ENCODE results near the gene MACROD1.

- PRO-cap: no peak
- RAMPAGE, long total RNA, 2 experiments: no peak in any of the 2 experiments
These were observed 15.8 kb downstream of the NAA40 start for GRCh38 chr11:63954286-63955272.

DNA sequence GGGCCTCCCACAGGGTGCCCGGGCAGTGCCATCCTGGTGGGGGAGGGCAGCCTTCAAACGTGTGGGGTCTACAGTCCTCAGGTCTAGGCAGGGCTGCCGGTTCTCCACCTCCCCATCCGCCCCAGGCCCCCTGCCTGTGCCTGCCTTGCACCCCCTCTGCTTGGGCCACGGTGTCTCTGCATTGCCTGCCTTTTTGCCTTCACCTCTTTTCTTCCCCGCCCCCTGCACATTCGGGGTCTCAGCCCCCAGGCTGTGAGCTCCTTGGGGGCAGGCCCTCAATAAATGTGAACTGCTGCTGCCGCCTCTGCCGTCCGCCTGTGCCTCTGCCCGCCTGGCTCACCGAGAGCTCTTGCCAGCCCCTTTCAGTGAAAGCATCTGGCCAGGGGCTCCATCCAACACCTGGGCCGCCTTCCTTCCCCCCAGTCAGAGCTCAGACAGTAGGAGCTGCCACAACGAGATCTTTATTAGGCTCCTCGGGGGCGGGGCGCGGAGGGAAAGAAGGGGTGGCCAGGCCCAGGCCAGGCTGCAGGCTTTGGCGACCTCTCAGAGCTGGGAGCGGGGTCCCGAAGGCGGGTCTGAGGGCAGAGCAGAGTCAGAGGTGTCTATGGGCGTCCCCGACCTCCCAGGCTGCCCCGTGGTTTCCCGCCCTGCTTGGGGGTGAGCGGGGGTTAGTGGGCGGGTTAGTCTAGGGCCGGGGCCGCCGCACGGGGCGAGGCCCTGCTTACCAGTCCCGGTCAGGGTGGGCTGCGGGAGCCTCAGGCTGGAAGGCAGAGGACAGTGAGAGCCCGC, 12.1 kb downstream of the OTUB1 start:
- PRO-cap: no peak
- RAMPAGE, long total RNA, 2 experiments: no peak in any of the 2 experiments

GRCh38 chr11:64094423-64094743, 58.7 kb downstream of the FLRT1 start:
- PRO-cap: no peak
- RAMPAGE, long total RNA, 2 experiments: no peak in any of the 2 experiments

- PRO-cap: bidirectional peak, plus-strand start at chr11:64165708, minus-strand start at chr11:64165694; bidirectional peak, plus-strand start at chr11:64166238, minus-strand start at chr11:64165984
- RAMPAGE, long total RNA, 2 experiments: start-site peak on the minus strand in 1 of 2 experiments, at chr11:64165711-64165860 at its widest, 14 reads per replicate
These were observed at the start of gene MACROD1 for GRCh38 chr11:64165535-64166283. TSS of gene MACROD1 (minus strand) at chr11:64166113.

- PRO-cap: no peak
- RAMPAGE, long total RNA, 2 experiments: no peak in any of the 2 experiments
These were observed 1.7 kb downstream of the FERMT3 start for GRCh38 chr11:64208160-64208709.

GRCh38 chr11:64226429-64227083, 482 bp downstream of the NUDT22 start:
- PRO-cap: bidirectional peak, plus-strand start at chr11:64226936, minus-strand start at chr11:64226862
- RAMPAGE, long total RNA, 2 experiments: no peak in any of the 2 experiments

- PRO-cap: bidirectional peak, plus-strand start at chr11:64245533, minus-strand start at chr11:64245406; bidirectional peak, plus-strand start at chr11:64245845, minus-strand start at chr11:64245844; bidirectional peak, plus-strand start at chr11:64245956, minus-strand start at chr11:64245923
- RAMPAGE, long total RNA, 2 experiments: start-site peak on the plus strand in 1 of 2 experiments, at chr11:64245934-64245948 at its widest, 9 reads per replicate; start-site peak on the minus strand in 2 of 2 experiments, at chr11:64245206-64245458 at its widest, 7 to 225 reads per replicate
These were observed 1.4 kb downstream of the PPP1R14B start for GRCh38 chr11:64244985-64246019.

DNA sequence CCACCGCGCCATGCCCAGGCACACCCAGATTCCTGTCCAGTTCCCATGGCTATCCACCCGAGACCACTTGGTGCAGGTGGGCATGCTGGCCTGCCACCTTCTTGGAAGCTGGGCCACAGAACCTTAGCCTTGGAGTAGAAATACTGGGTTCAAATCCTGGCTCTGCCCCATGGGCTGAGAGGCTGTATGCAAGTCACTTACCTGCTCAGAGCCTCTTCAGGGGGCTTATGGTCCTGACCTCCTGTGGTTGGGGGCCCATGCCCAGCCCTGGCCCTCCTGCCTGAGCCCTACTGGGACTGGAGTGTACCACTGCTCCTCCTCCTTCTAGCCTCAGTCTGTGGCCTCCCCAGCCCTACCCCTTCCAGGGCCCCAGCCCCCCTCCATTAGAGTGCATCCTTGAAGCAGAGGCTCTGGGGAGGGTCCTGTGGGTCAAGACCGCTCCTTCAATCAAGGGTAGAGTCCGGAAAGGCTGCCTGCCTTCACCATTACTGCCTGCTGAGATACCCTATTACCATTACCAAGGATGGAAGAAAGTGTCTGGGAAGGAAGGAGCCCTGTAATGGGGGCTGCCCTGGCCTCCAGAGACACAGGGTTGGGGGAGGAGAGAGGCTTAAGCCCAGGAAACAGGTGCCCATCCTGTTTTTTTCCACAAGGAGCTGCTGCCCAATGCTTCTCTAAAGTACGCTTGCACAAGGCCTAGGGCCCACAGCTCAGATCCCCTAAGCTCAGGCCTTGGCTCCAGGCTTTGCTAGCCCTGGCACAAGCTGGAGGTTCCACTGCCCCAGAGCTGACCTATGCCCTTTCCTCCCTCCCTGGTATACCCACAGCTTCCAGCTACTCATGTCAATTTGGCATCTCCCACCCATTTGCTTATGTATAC, 1.9 kb upstream of the PLCB3 start:
- PRO-cap: no peak
- RAMPAGE, long total RNA, 2 experiments: no peak in any of the 2 experiments

DNA sequence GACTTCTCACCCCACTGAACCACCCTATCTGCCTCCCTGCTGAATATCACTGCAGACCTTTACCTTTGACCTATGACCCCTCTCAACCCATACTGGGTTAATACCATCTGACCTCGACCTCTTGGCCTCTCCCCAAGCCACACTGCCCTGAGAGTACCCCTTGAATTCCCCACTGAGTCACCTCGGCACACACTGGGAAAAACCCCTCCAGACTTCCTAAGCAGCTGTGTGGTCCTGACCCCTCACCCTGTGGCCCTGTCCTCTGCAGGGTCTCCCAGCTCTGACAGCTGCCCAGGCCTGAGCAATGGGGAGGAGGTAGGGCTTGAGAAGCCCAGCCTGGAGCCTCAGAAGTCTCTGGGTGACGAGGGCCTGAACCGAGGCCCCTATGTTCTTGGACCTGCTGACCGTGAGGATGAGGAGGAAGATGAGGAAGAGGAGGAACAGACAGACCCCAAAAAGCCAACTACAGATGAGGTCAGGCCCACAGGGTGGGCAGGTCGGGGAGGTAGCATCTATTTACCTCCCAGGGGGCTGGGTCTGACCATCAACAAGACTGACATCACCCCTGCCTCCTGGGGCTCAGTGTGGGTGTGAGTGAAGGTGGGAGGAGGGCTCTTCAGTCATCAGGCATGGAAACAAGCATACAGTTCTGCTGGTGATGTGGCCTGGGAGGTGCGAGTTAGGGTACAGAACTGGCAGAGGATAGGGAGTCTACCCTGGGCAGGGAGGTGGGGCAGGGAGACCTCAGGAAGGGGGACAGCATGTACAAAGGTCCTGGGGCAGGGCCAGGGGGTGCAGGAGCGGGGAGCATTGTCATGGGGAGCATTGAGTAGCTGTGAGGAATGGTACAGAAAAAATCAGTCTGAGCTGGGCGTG, 8.7 kb downstream of the PLCB3 start:
- PRO-cap: no peak
- RAMPAGE, long total RNA, 2 experiments: no peak in any of the 2 experiments

DNA sequence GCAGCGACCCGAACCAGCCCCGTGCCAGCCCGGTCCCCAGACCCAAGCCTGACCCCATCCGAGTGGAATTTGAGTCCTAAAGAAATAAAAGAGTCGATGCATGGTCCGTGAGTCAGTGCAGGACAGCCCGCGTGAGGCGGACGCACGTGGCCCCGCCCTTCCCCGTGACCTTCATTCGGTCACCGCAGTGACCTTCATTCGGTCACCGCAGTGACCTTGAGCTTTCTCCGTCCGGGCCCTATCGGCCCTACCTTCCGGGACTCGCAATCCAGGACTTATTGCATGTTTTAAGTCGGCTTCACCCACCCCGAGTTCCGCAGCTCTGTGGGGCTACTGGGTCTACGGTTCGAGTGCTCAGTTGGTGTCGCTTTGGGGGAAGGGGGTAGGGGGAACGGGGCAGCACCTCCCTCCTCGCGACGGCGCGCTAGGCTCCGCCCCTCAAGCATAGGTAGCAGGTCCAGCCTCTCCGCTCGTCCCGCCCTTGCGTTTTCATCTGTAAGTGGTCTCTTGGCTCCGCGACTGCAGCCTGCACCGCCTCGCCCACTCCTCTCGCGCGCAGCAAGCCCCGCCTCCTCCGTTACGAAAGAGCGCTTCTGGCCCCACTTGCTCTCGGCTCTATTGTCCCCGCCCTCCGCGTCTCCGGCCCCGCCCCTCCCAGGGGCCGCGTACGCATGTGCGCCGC, 516 bp upstream of the ESRRA start:
- PRO-cap: unidirectional peak, minus-strand start at position 371 of the sequence; unidirectional peak, minus-strand start at position 418 of the sequence; bidirectional peak, plus-strand start outside the sequence, minus-strand start at position 557 of the sequence
- RAMPAGE, long total RNA, 2 experiments: no peak in any of the 2 experiments

GRCh38 chr11:64321330-64322127, 3.6 kb downstream of the PRDX5 start:
- PRO-cap: unidirectional peak, minus-strand start at chr11:64321681
- RAMPAGE, long total RNA, 2 experiments: no peak in any of the 2 experiments

DNA sequence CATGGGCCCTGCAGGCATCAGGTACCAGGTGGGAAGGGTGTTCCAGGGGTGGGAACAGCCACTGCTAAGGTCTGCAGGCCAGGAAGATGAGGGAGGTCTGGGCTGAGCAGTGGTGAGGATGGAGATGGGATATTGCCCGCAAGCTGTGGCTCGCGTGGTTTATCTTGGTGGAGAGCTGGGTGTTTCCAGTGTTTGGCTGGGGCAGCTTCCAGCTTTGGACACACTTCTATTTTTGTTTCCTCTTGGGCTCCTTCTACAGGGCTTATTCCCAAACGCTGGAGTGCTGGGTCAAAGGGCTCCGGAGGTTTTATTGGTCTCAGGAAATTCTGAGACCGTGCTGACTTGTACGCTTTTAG, 10.7 kb upstream of the CCDC88B start:
- PRO-cap: no peak
- RAMPAGE, long total RNA, 2 experiments: no peak in any of the 2 experiments

DNA sequence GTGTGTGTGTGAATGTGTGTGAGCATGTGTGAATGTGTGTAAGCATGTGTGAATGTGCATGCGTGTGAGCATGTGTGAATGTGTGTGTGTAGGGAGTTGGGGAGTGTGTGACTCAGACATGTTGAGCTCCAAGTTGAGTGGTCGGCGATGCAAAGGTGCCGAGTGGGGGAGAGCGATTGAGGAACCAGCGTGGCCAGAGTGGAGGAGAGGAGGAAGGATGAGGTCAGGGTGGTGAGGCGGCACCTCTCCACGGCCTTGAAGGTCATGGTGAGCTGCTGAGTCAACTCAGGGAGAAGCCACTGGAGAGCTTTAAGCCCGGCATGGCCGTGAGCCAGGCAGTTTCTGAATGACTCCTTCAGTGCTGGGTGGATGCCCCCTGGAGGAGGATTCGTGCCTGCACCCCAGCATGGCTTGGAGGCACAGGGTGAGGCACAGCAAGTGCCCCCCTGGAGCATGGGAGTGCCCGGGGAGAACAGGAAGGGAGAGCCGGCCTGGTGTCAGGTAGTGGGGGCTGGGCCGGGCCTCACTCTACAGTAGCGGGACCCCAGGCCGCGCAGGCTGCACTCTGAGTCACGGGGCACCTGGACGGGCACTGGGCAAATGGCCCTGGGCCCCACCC, 8.3 kb upstream of the CCDC88B start:
- PRO-cap: no peak
- RAMPAGE, long total RNA, 2 experiments: no peak in any of the 2 experiments

DNA sequence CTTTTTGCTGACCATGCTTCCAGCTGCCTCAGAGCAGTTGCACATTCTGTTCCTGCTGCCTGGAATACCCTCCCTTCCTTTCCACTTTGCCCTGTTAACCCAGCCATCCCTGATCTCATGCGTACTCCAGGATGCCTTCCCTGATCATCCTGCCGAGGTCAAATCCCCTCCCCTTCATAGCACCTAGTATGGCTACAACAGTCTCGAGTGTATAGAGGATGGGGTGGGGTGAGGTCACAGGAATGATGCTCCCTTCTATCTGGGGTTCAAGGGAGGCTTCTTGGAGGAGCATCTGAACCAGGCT, 570 bp upstream of the CCDC88B start:
- PRO-cap: no peak
- RAMPAGE, long total RNA, 2 experiments: no peak in any of the 2 experiments

- PRO-cap: no peak
- RAMPAGE, long total RNA, 2 experiments: no peak in any of the 2 experiments
These were observed 4.6 kb downstream of the CCDC88B start for GRCh38 chr11:64344596-64345084.

DNA sequence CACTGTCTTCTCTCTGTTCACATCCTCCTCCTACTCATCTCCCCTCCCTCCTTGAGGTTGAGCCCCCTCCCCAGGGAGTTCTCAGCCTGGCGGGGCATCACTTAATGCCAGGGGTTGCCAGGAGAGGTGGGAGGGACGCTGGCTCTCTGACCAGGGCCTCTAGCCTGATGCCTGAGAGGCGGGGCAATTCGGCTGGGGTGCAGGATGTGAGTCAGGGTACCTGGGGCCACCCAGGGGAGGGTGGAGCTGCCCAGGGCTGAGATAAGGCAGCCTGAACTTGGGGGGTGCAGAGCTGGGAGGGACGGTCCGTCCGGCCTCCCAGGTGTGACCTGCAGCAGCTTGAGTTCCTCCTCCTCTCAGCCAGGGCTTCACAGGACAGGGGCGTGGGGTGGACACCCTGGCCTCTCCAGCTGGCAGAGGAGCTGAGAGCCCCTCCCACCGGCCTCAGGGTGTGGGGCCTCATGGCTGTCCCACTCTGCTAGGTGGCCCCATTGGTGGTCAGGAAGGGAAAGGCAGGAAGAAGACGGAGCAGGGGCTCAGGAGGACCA, 1.1 kb upstream of the RPS6KA4 start:
- PRO-cap: no peak
- RAMPAGE, long total RNA, 2 experiments: no peak in any of the 2 experiments

DNA sequence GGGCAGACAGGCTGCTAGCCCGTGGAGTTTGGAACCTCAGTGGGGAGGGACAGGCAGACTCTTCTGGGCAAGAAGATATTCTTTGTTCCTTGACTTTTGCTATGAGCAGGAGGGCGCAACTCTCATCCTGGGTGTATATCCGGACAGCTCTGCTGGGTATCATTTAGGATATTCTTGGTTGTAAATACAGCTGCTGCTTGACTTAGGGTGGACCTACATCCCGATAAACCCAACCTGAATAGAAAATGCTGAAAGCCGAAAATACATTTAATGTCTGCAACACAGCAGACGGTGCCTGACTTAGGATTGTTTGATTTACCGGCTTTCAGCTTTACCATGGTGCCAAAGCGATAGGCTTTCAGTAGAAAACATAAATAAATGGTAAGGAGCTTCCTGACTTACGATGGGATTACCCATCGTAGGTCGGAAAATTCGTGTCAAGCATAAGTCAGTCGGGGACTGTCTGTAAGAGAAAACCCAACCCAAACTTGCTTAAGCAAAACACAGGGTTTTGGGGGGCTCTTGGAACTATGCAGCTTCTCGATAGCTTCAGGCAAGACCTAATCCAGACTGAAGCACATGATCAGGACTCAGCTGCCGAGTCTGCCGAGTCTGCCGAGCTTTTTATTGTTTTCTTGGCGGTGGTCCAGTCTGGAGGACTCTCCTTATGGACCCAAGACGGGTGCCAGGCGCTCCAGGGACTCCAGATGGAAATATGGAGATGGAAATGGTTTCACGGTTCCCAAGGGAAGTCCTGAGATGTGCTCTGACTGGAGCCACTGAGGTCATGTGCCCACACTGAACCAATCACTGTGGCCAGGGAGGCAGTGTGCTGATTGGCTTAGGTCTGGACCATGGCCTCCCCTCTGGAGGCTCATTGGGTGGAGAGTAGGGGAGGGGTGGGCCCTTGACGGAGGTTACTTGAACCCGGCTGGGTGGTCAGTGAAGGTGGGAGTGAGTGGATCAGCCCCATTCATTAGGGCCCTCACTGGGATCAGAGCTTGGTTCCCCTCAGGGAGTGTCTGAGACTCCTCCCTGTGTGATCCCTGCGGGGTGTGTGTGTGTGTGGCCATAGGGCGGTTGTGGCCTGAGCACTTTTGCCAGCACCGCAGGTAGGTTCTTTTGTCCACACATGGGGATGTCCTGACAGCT, 13.7 kb downstream of the RPS6KA4 start:
- PRO-cap: no peak
- RAMPAGE, long total RNA, 2 experiments: no peak in any of the 2 experiments

DNA sequence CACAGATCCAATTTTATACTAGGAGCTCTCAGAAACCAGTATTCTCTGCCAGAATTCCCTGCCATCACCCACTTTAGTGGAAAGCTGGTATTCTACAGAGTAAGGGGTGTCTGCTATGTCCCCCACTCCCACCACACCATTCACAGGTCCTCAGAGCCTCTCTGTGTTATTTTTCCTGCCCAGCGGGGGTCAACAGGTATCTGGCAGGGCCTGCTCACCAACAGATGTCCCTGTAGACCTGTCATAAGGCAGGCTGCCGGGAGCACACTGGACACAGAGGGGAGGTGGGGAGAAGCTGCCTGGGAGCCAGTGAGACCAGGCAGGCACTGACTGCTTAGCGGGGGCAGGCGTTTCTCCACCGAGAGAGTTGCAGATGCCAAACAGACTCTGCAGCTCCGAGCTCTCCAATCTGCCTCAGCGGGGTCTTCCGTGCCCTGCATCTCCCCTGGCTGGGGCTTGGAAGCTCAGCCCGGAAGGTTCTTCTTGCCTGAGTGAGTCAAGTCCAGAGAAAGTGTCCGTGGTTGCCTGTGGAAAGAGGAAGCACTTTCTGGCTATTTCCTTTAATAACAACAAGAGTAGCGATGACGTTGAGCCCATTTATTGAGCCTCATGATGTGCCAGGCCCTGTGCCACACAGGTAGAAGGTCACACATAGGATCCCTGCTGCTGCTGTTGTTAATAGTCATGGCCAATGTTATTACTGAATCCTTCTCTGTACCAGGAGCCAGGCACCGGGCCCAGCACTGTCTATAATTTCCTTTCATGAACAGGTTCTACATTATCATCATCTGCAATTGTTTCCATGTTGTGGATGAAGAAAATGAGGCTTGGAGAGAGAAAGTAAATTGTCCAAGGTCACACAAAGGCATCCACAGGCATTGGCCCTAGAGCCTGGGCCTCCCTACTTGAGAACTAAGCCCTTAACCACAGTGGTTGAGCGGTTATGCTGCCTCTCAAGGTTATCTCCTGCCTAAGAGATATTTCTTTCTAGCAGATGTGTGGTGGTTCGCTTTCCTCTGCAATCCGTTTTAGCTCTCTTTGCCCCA, 26.6 kb downstream of the RPS6KA4 start:
- PRO-cap: no peak
- RAMPAGE, long total RNA, 2 experiments: no peak in any of the 2 experiments

DNA sequence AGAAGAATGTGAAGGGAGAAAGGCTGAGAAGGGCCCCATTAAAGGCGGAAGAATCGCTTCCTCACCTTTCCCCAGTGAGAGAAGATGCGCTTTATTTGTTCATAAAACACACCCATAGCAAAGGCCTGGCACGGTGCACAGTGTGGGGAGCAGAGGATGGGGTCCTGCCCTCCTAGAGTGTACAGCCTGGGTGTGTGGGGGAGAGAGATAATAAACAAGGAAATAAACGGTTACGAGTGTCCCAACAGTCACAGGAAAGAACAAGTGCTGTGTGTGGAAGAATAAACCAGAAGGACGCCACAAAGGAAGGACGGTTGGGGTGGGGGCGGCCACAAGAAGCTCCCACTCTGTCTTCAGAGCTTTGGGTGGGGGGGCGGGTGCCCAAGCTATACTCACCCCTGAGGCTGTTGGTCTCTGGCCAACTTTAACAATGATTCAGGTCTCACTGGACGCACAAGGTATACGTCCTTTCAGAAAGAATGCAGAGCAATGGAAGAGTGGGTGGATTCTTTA, 56.1 kb upstream of the SLC22A11 start:
- PRO-cap: no peak
- RAMPAGE, long total RNA, 2 experiments: no peak in any of the 2 experiments

GRCh38 chr11:64500138-64500995, 55.4 kb upstream of the SLC22A11 start:
- PRO-cap: no peak
- RAMPAGE, long total RNA, 2 experiments: no peak in any of the 2 experiments

All from body of pancreas (tissue), 2 donors.